A673 (cell line): ENCODE measurements around a stretch of chr2.

GRCh38 chr2:168460457-168460958, 4.4 kb downstream of the CERS6 start:
- PRO-cap: no peak

- PRO-cap: no peak
These were observed 37.2 kb downstream of the CERS6 start for GRCh38 chr2:168493180-168493728.

- PRO-cap: no peak
These were observed 29.8 kb upstream of the NOSTRIN start for GRCh38 chr2:168772314-168773281.

GRCh38 chr2:169083028-169083448, 13.7 kb downstream of the DHRS9 start:
- PRO-cap: no peak

DNA sequence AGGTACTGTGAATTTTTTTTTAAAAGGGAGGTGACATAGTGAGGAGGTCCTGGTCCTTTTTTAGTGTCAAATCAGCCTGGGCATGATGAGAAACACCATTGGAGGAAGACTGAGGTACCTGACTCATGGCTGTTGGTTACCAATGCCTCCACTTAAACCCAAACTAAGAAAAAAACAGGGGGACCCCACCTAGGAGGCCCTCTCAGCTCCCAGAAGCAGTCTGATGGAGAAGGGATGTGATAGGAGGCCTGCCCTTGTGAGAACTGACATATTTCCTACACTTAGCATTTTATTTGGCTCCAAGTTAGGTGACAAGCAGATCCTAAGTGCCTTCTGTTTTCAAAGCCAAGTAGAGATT, 38.5 kb downstream of the DHRS9 start:
- PRO-cap: no peak

- PRO-cap: no peak
These were observed 8.6 kb downstream of the KLHL41 start for GRCh38 chr2:169518162-169518483.

- PRO-cap: no peak
These were observed 27.9 kb downstream of the KLHL23 start for GRCh38 chr2:169761360-169762069.

GRCh38 chr2:170000281-170000918, 173.1 kb downstream of the UBR3 start:
- PRO-cap: no peak

- PRO-cap: no peak
These were observed 209.3 kb upstream of the SP5 start for GRCh38 chr2:170505758-170506404.

DNA sequence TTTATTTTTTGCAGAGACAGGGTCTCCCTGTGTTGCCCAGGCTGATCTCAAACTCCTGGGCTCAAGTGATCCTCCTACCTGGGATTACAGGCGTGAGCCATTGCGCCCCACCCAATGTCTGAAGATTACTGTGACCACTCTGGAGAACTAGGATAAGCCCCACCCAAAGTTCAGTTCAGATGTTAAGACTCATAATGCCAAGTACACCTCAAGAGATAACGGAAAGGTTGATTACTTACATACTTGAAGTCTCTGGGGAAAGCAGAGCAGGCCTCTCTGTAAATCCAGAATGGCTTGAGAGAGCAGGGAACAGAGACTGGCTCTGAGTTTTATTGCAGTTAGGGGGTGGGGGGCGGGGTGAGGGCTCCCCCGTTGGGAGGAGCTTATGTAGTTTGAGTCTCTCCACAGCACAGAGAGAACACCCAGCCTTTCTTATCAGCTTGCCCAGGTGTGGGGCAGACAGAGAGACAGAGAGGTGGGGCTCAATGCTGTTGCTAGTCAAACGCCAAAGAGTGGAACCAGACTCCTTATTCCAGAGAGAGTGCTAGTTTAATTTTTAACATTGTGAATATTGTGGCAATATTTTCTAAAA, 26.4 kb upstream of the ERICH2 start:
- PRO-cap: no peak

DNA sequence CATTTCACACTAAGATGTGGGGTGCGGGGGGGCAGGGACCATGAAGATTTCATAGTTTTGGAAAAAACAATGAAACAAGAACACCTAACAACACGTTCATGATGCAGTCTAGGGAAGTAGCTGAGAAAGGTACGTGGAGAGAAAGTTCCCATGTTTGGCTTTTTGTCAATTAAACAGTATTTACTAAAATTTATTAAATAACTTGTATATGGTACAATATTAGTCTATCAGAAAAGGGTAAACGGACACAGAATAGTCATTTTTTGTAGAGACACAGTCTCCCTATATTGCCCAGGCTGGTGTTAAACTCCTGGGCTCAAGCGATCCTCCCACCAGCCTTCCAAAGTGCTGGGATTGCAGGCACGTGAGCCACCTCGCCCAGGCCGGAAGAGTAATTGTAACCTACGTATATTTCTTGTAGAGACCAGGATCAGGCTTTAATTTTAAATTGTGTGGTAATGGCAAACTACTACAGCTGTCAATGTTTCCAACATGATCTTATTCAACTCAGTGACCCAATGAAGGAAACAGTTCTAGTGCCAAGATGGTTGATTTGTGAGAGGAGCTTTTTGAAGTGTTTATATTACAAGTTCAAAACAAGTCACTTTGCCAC, 55.6 kb downstream of the GORASP2 start:
- PRO-cap: no peak

GRCh38 chr2:171326880-171327274, 106.9 kb downstream of the METTL8 start:
- PRO-cap: unidirectional peak, minus-strand start at chr2:171327101

DNA sequence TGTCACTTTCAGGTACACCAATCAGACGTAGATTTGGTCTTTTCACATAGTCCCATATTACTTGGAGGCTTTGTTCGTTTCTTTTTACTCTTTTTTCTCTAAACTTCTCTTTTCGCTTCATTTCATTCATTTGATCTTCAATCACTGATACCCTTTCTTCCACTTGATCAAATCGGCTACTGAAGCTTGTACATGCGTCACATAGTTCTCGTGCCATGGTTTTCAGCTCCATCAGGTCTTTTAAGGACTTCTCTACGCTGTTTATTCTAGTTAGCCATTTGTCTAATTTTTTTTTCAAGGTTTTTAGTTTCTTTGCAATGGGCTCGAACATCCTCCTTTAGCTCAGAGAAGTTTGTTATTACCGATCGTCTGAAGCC, 79.2 kb downstream of the METTL8 start:
- PRO-cap: no peak

DNA sequence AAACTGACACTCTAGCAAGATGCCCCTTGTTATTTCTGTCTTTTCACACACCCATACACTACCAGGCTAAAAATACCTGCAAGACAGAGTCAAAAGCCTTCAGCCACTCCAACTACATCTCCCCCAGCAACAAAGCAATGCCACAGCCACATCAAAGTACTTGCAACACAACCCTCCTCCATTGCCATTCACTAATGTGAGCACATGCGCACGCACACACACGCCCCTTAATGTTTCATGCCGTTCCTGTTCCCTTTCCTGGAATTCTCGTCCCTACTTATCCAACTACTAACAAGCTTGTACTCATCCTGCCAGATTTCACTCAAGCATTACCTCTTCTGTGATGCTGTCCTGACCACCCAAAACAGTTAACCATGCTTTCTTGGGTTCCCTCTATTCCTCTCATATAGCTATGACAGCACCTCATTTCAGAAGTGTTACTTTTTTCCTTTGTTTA, 29.6 kb downstream of the SLC25A12 start:
- PRO-cap: no peak

GRCh38 chr2:171935900-171936515, 13.7 kb downstream of the HAT1 start:
- PRO-cap: no peak

GRCh38 chr2:172086940-172087483, 1.7 kb downstream of the DLX1 start:
- PRO-cap: no peak

- PRO-cap: no peak
These were observed 46.6 kb downstream of the ITGA6 start for GRCh38 chr2:172473959-172474449.

DNA sequence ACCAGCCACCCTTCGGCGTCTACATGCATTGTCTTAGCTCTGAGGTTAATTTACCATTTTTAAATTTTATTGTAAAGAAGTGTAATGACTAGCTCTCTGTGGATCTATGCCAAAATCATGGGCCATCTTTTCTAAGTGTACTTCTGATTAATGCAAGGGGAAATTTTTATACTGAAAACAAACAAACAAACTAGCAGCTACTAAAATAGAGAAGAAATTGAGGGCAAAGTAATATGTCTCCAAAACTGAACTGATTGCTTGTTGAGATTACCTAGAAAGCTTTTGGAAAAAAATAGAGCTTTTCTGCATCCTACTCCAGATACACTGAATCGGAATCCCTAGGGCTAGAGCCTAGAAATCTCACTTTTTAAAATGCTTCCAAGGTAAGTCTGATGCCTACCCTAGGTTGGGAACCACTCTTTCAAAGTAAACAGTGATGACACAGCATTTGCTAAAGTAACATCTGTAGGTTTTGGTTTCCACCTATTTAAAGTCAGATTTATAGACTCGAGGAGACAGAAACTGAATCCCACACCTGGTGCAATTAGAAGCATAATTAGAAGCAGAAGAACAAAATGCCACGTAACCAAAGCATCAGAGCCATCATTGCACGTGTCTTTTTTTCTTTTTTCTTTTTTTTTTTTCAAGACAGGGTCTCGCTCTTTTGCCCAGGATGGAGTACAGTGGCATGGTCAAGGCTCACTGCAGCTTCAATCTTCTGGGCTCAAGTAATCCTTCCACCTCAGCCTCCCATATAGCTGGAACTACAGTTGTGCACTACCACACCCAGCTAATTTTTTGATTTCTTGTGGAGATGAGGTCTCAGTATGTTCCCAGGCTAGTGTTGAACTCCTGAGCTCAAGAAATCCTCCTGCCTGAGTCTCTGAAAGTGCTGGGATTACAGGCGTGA, 40.8 kb downstream of the PDK1 start:
- PRO-cap: no peak

- PRO-cap: no peak
These were observed 144.5 kb upstream of the MAP3K20 start for GRCh38 chr2:172930820-172931949.

DNA sequence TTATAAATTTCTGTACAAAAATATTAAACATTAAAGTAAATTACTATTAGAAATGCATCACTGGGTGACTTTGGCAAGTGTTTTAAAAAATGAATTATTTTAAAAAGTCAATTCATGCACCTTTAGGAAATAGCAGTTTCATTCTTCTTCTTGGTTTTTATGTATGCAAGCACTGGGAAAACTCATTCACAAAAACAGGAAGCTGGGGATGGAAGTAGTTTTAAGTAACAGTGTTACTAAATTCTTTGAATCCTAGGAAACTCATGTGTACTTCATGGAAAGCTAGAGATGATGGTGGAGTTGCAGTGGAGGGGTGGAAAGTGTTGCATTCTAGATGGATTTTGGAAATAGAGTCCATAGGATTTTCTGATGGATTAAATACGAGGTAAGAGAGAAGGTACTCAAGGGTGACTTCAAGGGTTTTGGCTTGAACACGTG, 142.7 kb upstream of the MAP3K20 start:
- PRO-cap: no peak